Skeletal muscle tissue (tissue), 7 donors: ENCODE data around the gene CDC14B.

DNA sequence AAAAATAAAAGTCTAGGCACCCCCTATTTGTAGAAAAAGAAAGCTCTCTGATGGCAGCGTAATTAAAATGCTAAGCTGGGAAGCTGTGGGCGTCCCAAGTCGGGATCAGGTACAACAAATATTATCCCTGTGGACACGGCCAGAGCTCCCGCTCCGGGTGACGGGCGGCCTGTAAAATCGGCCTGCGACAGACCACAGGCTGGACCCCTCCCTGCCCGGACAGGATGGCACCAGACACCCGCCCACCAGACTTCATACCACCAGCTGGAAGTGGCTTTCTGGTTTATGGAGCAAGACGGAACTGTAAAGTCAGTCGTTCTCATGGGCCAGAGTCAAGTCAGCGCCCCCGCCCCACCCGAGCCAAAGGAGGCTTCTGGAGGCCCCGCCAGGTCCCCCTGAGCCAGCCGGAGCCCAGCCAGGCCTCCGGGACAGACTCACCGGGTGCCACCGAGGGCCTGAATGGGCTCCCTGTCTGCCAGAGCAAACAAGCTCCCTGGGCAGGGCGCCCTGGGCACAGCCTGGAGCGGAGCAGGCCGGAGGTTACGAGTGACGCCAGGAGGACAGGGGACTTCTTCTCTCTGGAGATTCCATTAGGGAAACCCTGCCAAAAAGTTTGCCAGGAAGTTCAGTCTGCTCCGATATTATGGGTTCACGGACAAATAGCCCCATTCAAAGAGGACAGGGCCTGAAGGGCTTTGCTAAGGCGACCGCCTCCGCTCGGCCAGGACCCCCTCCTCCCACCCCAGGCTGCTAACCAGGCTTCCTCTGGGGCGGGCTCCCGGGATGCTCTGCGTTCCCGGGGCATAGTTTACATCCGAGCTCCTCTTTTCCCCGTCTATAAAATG lies 173.7 kb downstream of the ERCC6L2 start:
- PRO-cap, 3 experiments: no peak in any of the 3 experiments
- RAMPAGE, long total RNA: no peak
- RRBS, 2 experiments: 18 to 28% methylated on average over 11 of the region's 39 CpGs

GRCh38 chr9:96087470-96088229 lies 212.2 kb downstream of the ERCC6L2 start:
- PRO-cap, 3 experiments: no peak in any of the 3 experiments
- RAMPAGE, long total RNA: no peak
- RRBS, 2 experiments: no CpG with 5 or more reads among the region's 11 CpGs

DNA sequence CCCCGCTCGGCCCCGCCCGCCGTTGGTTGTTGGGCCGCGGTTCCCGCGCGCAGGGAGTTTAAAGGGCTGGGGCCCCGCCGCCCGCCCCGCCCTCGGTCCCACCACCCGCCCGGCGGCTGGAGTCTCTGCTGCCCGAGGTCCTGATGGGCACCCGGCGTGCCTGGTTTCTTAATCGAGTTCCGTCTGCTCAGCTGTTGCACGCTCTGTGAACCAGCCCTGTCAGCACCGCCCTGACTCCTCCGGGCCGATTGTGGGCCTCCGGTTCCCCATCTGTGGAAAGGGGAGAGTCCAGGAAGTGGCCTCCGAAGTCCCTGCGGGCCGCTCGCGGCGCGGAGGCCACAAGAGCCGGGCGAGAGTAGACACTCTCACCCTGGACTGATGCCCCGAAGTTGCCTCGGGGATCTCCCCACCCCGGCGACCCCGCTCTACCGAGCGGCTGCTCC lies 648 bp upstream of the ZNF367 start:
- PRO-cap, 3 experiments: peak in 3 of 3 experiments; most common plus-strand start position 29 of the sequence (in 2); most common minus-strand start position 229 of the sequence (in 1)
- RAMPAGE, long total RNA: no peak
- RRBS, 2 experiments: 2% methylated on average over 21 of the region's 44 CpGs

DNA sequence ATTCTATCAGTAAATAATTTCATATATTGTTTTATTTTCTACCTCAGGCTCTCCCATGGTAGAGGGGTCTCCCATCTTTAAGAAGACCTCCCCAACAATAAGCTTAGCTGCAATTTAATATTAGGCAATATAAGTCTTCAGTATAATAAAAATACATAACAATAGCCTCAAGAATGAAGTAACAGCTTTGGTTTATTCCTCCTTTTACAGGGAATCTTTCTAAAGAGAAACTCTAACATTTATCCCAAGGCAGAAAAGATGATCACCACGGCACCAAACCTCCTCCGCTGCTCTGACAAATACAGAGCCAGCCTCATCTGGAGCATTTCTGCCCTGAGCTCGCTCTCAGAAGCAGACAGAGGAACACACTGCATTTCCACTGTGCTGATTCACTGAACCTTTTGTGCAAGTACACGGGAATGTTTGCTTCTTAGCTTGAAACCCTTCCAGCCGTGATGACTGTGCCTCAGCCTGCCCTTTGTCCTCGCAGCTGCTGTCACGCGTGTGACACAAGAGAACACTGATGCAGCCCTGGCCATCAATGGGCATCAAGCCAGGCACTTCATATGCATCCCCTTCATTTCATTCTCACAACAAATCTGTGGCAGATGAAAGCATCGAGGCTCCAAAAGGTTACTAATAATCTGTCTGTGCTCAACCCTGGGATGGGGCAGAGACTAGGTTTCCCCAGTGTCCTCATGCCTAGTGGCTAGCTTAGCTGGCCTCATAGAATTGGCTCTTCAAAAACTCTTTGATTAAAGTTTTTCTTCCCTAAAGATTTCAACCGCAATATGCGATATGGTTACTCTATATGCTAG lies 7.6 kb downstream of the CDC14B start:
- PRO-cap, 3 experiments: peak in 1 of 3 experiments; most common minus-strand start position 394 of the sequence (in 1)
- RAMPAGE, long total RNA: no peak
- RRBS, 2 experiments: no CpG with 5 or more reads among the region's 11 CpGs

DNA sequence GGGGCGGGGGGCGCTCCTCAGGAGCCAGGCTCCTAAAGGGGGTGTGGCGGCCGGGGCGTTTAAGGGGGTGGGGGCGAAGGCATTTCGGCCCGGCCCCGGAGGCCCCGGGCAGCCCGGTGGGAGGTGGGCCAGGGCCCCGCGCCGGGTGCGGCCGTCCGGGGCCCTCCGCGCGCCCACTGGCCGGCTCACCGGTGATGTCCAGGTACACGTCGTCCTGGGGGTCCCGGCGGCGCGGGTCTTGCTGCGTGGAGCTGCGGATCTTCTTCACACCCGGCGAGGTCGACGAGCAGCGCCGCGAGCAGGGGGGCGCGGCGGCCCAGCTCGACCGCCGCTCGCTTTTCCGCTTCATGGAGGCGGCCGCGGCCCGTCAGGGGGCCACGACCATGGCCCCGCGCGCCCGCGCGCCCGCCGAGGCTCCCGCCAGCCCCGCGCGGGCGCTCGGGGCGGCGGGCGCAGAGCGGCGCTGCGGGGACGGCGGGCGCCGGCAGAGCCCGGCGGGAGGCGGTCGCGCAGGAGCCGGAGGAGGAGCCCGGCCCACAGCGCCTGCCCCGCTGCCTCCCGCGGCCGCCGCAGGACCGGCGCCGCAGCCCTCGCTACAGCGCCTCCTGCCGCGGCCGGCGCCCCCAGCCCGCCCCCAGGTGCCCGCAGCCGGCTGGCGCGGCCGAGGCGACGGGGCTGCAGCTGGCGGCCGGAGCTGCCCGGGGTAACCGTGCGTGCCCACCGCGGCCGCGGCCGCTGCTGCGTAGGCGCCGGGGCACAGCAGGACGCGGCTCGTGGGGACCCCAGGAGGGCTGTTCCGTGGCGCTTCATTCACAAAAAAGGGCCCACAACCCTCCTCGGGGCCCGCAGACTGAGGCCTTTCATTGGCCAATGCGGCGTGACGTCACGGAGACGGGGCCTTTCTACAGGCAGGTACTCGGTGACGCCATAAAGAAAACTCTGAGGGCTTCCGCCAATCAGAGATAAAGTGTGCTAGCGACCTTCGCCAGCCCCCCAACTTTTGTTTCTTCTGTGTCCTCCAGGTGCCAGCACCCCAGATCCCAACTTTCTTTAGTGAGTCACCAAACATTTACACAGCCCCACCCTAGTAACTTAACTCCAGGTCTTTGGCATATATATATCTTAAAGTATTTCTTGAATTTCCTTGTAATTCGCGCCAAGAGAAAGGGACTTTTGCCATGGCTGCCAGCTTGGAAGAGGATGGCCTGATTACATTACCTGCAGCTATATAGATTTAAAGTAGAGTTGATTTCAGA lies at the start of gene CDC14B:
CDC14B (minus strand) TSS at position 814 of the 1,256 bp plus-strand sequence.
- PRO-cap, 3 experiments: no peak in any of the 3 experiments
- RAMPAGE, long total RNA: no peak
- RRBS, 2 experiments: 3% methylated on average over 41 to 43 of the region's 136 CpGs

DNA sequence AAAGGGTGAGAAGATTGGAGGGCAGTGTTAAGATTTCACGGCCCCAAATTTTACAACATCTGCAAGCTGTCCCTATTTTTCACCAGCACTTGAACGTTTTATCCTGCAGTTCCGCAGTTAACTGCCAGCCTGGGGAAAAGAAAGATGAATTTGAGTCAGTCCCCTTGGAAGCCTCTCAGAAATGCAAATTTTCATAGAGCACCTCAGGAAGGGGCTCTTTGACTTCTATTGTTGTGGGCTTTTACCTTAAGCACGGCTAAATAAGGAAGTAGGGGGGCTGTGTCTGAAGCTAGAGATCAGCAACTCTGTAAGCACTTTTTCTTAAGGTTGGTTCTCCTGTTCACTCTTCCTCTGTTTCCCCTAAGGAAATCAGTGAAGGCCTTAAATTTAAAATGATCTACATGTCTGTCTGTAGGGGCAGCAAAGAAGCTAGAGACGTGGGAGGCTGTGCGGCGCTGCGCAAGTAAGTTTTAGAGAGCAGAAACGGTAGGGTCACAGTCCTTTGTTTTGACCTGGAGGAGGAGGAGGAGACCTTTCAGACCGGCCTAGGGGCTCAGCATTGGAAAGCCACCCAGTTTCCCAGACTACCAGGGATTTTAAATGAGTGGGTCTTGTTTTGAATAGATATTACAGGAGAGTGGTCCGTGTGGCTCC lies 1.2 kb upstream of the CDC14B start:
- PRO-cap, 3 experiments: no peak in any of the 3 experiments
- RAMPAGE, long total RNA: no peak
- RRBS, 2 experiments: no CpG with 5 or more reads among the region's 11 CpGs

DNA sequence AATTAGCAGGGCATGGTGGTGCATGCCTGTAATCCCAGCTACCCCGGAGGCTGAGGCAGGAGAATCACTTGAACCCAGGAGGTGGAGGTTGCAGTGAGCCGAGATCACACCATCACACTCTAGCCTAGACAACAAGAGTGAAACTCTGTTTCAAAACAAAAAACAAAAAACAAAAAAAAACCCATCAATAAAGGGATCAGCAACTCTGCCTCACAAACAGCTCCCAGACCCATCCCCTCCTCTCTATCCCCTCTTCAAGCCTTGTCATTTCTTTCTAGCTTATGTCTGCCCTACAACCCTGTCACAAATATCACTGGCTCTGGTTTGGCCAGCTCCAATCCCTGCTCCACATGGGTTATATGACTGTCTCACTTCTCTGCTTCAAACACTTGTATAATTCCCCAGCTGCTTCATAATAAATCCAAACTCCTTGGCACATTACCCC lies 5.7 kb downstream of the PRXL2C start:
- PRO-cap, 3 experiments: peak in 1 of 3 experiments; most common minus-strand start position 361 of the sequence (in 1)
- RAMPAGE, long total RNA: no peak
- RRBS, 2 experiments: no CpG with 5 or more reads among the region's 2 CpGs

DNA sequence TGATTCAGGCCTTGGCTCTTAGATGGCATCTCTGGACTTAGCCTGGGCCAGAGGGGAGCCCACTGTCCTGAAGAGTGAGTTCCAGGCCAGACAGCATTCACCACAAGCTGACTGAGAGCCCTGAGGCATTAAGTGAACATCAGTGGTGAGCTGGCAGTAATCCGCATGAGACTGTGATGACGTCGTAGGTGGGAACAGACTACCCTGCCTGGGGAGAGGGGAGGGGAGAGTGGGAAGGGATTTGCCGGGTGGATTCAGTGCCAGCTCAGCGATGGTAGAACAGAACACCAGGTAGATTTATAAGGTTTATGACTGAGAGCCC lies 5.5 kb upstream of the ZNF782 start:
- PRO-cap, 3 experiments: no peak in any of the 3 experiments
- RAMPAGE, long total RNA: no peak
- RRBS, 2 experiments: no CpG with 5 or more reads among the region's 5 CpGs

- PRO-cap, 3 experiments: no peak in any of the 3 experiments
- RAMPAGE, long total RNA: no peak
- RRBS, 2 experiments: under 1 to 2% methylated on average over 11 of the region's 96 CpGs
Measured at GRCh38 chr9:97221039-97222085, 86.1 kb upstream of the CCDC180 start.

DNA sequence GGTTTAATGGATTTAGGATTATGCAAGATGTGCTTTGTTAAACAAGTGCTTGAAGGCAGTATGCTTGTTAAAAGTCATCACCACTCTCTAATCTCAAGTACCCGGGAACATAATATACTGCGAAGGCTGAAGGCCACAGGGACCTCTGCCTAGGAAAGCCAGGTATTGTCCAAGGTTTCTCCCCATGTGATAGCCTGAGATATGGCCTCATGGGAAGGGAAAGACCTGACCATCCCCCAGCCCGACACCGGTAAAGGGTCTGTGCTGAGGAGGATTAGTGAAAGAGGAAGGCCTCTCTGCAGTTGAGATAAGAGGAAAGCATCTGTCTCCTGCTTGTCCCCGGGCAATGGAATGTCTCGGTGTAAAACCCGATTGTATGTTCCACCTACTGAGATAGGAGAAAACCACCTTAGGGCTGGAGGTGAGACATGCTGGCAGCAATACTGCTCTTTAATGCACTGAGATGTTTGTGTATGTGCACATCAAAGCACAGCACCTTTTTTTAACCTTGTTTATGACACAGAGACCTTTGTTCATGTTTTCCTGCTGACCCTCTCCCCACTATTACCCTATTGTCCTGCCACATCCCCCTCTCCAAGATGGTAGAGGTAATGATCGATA lies 75.0 kb upstream of the CCDC180 start:
- PRO-cap, 3 experiments: no peak in any of the 3 experiments
- RAMPAGE, long total RNA: no peak
- RRBS, 2 experiments: 86% methylated on average over 1 of the region's 8 CpGs; no CpG with 5 or more reads in 1 of the 2 experiments

- PRO-cap, 3 experiments: no peak in any of the 3 experiments
- RAMPAGE, long total RNA: no peak
- RRBS, 2 experiments: no CpG with 5 or more reads among the region's 10 CpGs
Measured at GRCh38 chr9:97329892-97330279, 22.4 kb downstream of the CCDC180 start.

- PRO-cap, 3 experiments: peak in 1 of 3 experiments; most common plus-strand start chr9:97504827 (in 1); most common minus-strand start chr9:97504703 (in 1)
- RAMPAGE, long total RNA: no peak
- RRBS, 2 experiments: no CpG with 5 or more reads among the region's 14 CpGs
Measured at GRCh38 chr9:97504461-97505486, 3.3 kb downstream of the TMOD1 start.

GRCh38 chr9:97576931-97577457 lies 56.2 kb downstream of the TSTD2 start:
- PRO-cap, 3 experiments: no peak in any of the 3 experiments
- RAMPAGE, long total RNA: no peak
- RRBS, 2 experiments: no CpG with 5 or more reads among the region's 7 CpGs

GRCh38 chr9:97853646-97854306 lies 750 bp downstream of the FOXE1 start:
- PRO-cap, 3 experiments: no peak in any of the 3 experiments
- RAMPAGE, long total RNA: no peak
- RRBS, 2 experiments: 3 to 4% methylated on average over 31 of the region's 85 CpGs

DNA sequence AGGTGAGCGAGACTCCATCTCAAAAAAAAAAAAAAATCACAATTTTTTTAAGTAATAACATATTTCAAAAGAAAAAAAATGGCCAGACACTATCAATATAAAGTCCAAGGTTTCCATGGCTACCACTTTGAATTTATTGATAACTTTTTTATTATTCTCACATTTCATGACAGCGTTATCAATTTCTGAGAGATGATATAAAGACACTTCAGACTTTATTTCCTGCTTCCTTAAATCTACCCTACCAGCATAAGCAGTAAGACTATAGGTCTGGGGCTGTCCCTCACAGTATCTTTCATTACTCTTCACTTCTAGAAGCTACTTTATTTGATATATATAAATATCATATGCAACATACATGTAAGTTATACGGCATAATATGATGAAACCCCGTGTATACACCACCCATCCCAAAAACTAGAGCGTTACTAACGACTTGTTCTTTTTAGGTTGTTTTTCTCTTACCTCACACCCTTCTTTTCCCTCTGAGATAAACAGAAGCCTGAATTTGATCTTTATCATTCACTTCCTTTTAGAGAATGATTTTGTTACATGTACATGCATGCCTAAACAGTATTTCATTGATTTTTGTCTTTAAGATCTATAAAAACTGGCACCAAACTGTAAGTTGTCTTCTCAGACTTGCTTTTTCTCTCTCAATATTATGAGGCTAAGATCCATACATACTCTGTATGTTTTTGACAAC lies 3.8 kb downstream of the TRMO start:
- PRO-cap, 3 experiments: no peak in any of the 3 experiments
- RAMPAGE, long total RNA: no peak
- RRBS, 2 experiments: no CpG with 5 or more reads among the region's 6 CpGs

GRCh38 chr9:98057474-98057764 lies 887 bp downstream of the NANS start:
- PRO-cap, 3 experiments: no peak in any of the 3 experiments
- RAMPAGE, long total RNA: no peak
- RRBS, 2 experiments: no CpG with 5 or more reads among the region's 5 CpGs

DNA sequence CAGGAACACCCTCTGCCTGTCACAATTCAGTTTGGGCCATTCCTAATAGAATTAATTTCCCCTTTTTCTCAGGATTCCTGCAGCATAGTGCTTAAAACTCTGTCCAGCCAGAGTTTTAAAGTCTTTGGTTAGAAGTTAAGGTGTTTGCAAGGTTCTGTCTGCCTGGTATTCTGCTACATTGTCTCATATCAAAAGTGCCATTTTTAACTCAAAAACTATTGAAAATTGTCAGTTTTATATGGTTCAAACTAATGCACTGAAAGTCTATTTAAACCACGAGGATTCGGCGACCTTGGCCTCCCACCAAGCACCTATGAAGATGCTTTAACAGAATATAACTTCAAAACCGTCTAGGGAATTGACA lies 29.0 kb downstream of the NANS start:
- PRO-cap, 3 experiments: no peak in any of the 3 experiments
- RAMPAGE, long total RNA: no peak
- RRBS, 2 experiments: no CpG with 5 or more reads among the region's 4 CpGs

DNA sequence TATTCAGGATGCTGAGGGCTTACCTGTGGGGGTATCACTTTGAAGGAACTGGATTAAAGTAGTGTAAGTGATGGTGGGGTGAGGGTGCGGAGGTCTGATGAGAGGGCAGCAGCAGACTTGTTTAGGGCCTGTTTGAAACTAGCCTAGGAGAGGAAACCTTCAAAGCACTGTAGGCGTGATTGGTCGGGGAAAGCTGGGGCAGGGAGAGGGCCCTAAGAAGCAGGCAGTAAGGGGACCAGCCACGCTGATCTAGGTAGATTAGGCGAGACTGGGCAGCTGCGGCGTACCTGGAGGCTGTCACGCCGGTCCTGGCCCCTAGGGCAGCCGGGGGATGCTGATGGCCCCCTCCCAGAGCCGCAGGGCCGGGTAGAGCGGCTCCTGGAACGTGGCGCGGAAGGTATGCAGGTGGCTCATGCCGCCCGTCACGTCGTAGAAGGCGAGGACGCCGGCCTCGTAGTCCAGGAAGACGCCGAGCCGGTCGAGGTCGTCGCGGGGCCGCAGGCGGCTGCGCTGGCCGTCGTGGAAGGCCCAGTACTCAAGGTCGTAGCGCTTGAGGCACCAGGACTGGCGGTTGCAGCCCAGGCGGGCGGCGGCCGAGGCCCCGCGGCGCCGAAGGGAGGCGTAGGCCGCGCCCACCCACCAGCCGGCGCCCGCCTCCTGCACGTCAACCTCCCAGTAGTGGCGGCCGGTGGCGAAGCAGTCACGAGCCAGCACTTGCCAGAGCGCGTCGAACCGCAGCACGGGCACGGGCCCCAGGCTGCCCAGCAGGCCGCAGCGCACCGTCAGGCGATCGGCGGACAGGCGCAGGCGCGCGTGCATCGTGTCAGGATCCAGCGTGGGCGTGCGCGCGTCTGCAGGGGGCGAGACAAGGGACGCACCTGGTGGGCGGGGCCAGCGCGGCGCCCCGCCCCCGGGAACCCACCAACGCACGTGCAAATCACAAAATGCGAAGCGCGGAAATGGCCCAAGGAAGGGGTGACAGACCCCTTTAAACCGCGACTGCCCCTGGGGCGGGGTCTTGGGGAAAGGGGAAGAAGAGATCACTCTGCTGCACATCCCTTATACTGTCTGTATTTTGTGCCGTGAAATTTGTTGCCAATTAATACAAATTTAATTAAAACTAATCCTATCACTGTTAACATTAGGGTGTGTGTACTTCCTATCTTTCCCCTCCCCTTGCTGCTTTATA lies 31.0 kb downstream of the NANS start:
- PRO-cap, 3 experiments: no peak in any of the 3 experiments
- RAMPAGE, long total RNA: no peak
- RRBS, 2 experiments: 23 to 30% methylated on average over 19 to 20 of the region's 97 CpGs

GRCh38 chr9:98146102-98146893 lies 27.3 kb upstream of the TRIM14 start:
- PRO-cap, 3 experiments: no peak in any of the 3 experiments
- RAMPAGE, long total RNA: no peak
- RRBS, 2 experiments: no CpG with 5 or more reads among the region's 7 CpGs

DNA sequence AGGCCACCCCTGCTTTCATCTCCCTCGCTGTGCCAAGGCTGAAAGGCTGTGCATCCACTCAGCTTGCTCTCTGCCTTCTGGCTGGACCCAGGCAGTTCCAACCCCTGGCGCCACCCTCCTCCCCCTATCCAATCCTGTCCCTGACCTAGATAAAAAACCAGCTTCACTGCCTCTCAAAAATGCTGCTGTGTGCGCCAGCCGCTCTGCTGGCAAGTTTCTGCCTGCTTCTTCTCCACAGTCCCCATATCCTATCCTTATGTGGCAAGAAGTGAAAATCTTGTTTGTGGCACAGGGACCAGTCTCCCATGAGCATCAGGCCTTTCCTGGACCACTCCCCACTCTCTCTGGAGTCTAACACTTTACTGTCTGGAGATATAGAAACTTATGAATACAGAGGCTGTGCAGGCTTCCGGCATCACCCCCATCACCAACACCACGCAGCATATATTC lies 22.5 kb upstream of the CORO2A start:
- PRO-cap, 3 experiments: no peak in any of the 3 experiments
- RAMPAGE, long total RNA: no peak
- RRBS, 2 experiments: no CpG with 5 or more reads among the region's 6 CpGs